ENCODE data around the genes KDM5A and ERC1.

- RAMPAGE, long total RNA, result no peak
- RRBS, result no CpG with 5 or more reads among the region's 12 CpGs
These were observed 39.9 kb upstream of the IQSEC3 start for GRCh38 chr12:26643-27185.

DNA sequence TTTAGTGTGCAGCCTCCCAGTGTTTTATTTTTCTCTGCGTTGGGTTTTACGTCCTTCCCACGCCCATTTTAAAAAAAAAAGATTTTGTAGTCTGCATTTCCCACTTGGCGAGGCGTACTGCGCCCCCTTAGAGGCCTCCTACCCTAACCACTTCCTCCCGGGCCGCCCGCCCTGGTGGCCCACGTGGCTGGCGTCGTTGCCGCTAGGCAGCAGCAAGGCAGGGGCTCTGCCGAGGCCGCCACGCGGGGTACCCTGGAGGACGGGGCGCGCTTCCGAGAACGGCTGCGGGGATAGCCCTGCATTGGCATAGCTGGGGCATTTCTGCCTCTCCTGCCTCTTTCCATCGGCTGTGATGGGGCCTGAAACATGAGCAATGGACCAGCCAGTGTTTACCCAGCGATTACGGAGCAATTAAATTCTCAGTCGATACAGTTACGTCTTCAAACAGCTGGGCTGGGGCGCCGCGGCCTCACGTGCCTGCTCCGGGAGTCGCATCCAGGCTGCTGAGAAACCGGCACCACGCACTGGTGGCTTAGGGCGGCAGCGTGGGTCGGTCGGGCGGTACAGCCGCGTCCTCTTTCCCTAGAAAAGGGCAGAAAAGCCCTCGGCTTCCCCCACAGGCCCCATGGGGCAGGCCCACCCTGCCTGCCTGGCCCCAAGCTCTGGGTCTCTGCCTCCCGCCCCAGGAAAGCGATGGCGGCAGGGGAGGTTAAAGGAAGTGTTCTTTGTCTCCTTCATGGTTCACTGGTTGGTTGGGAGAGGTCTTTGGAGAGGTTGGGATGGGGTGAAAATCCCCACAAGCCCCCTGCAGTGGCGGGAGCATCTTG, 38.1 kb downstream of the IQSEC3 start:
- RAMPAGE, long total RNA, result no peak
- RRBS, result no CpG with 5 or more reads among the region's 48 CpGs

DNA sequence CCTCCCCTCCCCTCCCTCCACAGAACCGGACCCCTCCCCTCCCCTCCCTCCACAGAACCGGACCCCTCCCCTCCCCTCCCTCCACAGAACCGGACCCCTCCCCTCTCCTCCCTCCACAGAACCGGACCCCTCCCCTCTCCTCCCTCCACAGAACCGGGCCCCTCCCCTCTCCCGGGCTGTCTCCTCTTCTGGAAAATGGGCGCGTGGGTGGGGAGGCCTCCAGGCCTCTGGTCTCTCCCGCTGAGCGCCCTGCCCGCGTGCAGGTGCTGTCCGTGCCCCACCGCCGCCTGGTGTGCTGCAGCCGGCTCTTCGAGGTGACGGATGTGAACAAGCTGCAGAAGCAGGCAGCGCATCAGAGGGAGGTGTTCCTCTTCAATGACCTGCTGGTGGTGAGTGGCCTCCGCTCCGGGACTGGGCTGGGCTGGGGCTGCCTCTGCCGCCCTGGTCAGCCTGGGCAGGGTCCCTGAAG, 50.7 kb downstream of the SLC6A12 start:
- RAMPAGE, long total RNA, result no peak
- RRBS, result 94% methylated on average over 5 of the region's 22 CpGs

DNA sequence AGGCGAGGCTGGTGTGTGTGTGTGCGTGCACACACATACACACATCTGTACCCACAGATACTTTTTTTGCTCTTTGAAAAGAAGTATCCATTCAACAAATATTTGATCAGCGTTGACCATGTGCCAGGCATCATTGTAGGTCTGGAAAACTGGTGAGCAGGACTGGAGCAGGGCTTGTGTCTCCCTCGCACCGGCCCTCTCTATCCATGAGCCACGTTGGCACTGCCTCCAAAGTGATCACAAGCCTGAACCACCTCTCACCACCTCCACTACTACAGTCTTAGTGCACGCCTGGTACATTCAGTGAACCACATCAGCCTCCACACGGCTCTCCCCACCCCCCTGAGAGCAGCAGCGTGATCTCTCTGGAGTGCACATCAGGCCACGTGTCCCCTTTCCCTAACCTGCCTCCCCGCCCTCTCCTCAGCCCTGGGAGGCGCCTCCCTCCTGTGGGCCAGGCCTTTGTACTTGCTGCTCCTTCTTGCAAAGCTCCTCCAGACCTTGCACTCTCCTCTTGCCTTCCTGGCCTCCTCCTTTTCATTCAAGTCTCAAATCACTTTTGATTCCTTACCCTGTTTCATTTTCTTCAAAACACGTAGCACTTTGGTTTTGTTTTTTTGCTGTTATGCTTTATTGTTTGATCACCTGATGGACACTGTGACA, 49.8 kb downstream of the SLC6A12 start:
- RAMPAGE, long total RNA, result no peak
- RRBS, result no CpG with 5 or more reads among the region's 13 CpGs

GRCh38 chr12:179270-180203, 34.4 kb downstream of the SLC6A12 start:
- RAMPAGE, long total RNA, result no peak
- RRBS, result 88% methylated on average over 3 of the region's 14 CpGs

GRCh38 chr12:389151-389869, at the start of gene KDM5A:
KDM5A (minus strand) TSS chr12:389320.
- RAMPAGE, long total RNA, result no peak
- RRBS, result 3% methylated on average over 4 of the region's 50 CpGs

GRCh38 chr12:464602-465437, 5.1 kb downstream of the B4GALNT3 start:
- RAMPAGE, long total RNA, result no peak
- RRBS, result no CpG with 5 or more reads among the region's 17 CpGs

- RAMPAGE, long total RNA, result no peak
- RRBS, result no CpG with 5 or more reads among the region's 11 CpGs
These were observed 6.3 kb downstream of the B4GALNT3 start for GRCh38 chr12:465955-466595.

DNA sequence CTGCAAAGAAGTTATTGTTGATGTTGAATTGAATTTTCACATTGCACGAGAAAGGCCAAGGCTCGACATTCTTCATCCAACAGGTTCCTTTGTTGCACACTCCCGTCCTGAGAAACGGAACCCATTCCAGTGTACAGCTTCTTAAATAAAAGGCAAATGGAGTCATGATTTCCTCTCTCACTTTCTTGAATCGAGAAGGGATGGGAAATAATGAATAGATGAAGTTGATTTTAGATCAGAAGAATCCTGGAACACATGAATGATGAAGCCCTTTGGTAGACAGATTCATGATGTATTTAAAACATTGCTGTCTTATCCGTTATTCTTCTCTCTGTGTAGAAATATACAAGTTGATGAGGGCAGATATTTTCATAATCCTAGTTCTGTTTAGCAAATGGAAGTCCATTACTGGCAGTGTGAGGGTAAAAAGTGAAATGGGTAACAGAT, 17.7 kb downstream of the B4GALNT3 start:
- RAMPAGE, long total RNA, result no peak
- RRBS, result no CpG with 5 or more reads among the region's 6 CpGs

- RAMPAGE, long total RNA, result no peak
- RRBS, result no CpG with 5 or more reads among the region's 14 CpGs
These were observed 21.5 kb downstream of the B4GALNT3 start for GRCh38 chr12:480827-481990.

GRCh38 chr12:507223-507805, 47.6 kb downstream of the B4GALNT3 start:
- RAMPAGE, long total RNA, result no peak
- RRBS, result no CpG with 5 or more reads among the region's 10 CpGs

DNA sequence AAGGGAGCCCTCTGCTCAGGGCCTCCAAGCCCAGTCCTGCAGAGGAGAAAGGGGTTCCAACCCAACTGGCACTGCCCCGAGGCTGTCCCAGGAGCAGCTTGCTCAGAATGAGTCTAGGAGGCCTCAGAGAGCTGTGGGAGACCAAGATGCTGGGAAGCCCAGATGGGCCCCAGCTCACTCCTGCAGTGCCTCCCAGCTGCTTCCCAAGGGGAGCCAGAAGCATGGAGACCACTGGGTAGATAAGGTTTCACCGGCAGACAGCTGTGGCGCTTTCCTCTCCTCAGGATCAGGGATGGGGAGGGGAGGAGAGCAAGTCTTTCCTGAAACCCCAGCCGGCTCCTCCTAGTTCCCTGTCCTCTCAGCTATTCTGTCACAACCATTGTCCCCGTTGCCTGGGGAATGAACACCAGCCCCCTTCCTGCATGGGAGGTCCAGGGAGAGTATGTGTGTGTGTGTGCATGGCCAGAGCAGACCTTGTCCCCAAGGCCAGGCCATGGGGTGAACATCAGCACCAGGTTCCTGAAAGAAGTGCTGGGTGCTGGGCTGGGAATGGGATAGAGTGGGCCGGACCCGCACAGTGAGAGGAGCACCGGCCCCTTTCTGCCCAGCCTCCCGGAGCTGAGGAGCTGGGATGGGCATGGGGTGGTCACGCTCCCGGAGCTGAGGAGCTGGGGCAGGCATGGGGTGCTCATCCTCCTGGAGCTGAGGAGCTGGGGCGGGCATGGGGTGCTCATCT, 83.1 kb downstream of the B4GALNT3 start:
- RAMPAGE, long total RNA, result no peak
- RRBS, result 82% methylated on average over 3 of the region's 12 CpGs

DNA sequence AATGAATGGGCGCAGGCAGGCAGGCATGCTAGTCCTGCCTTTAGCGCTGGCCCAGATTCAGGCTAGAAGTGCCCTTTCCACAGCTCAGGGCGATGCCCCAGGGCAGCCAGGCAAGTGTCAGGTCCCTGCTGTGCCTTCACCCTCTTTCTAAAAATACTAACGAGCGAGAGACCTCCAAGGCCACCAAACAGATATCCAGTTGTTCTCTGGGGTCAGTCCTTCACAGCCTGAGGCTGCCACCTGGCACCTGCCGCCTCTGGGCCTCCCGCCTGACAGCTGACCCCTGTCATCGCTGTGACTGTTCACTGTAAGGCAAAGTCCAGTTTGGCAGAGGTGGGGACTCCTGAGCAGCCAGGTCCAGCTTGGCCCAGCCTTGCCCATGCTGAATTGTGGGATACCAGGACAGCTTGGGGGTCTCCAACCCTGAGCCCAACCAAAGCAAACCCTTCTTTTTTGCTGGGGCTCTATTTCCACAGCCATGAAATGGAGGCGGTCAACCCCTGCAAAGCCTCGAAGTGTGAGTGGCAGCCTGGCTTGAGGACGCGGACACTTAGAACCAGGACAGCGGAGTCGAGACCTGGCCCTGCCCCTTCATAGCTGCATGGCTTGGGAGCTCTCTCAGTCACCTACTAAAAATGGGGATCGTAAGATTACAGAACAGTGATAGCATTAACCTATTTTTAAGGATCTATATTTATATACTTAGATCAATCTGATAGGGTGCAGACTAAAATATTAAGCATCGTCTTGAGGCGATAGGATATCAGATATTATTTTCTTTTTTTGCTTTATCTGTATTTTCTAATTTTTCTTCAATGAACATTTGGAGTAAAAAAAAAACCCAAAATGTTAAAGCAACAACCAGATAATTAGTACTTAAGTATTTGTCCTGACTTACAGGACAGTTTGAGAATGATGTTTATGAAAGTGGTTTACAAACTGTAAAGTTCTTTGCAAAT, 79.7 kb downstream of the NINJ2 start:
- RAMPAGE, long total RNA, result no peak
- RRBS, result no CpG with 5 or more reads among the region's 17 CpGs

DNA sequence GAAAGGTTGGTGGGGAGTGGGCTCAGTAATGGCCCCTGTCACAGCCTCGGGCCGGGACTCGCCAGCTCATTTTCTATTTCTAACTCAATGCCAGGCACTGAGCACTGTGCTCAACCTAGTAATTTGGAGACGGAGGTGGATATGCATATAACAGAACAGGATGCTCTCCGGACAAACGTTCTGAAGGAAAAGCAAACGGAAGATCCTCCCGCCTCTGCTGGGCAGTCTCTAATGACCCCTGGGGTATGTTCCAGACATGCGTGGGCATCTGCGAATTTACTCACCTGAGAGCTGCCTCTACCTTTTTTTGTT, 32.2 kb downstream of the NINJ2 start:
- RAMPAGE, long total RNA, result no peak
- RRBS, result 53% methylated on average over 3 of the region's 10 CpGs

DNA sequence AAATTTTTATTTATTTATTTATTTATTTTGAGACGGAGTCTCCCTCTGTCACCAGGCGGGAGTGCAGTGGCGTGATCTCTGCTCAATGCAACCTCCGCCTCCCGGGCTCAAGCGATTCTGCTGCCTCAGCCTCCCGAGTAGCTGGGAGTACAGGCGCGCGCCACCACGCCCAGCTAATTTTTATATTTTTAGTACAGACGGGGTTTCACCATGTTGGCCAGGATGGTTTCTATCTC, 32.0 kb downstream of the NINJ2 start:
- RAMPAGE, long total RNA, result no peak
- RRBS, result no CpG with 5 or more reads among the region's 12 CpGs

- RAMPAGE, long total RNA, result no peak
- RRBS, result 14% methylated on average over 1 of the region's 10 CpGs
These were observed 31.0 kb downstream of the NINJ2 start for GRCh38 chr12:631871-632929.

GRCh38 chr12:752217-752513, 214 bp upstream of the WNK1 start:
- RAMPAGE, long total RNA, result no peak
- RRBS, result no CpG with 5 or more reads among the region's 20 CpGs

DNA sequence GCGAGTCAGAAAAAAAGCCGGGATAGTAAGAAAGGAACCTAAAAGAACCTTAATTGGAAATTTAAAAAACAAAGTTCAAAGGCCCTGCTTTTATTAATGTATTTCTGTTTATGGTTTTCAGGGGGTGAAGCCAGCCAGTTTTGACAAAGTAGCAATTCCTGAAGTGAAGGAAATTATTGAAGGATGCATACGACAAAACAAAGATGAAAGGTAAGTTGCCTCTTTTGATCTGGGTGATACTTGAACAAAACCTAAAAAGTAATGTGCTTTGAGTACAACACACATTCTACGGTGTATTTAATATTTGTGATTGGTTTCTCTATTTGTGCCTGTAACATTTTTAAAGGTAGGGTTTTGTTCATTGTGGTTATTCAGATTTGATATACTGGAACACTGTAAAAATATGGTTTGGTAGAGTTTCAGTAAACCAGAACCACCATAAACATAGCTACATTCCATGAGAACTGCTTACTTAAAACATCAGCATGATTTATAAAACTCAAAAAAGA, 92.4 kb downstream of the RAD52 start:
- RAMPAGE, long total RNA, result no peak
- RRBS, result no CpG with 5 or more reads among the region's 4 CpGs

DNA sequence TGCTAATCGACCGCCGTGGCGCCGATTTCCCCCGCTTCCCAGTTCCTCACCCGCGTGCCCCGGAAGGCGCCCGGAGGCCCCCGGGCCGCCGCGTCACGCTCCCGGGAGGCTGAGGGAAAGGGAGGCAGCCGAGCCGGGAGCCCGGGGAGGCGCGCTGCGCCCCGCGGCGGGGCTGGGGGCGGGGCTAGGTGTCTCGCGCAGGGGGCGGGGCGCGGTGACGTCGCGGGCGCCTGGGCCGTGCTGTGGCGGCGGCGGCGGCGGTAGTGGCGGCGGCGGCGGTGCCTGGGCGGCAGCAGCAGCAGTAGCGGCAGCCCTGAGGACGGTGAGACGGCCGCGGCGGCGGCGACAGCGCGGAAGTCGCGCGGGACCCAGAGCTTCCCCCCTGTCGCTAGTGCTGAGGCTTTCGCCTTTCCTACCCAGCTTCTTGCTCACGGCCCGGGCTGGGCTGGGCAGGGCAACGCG, at the start of gene ERC1:
Gene ERC1, plus strand, starts transcription at position 223 of the 462 bp plus-strand sequence.
- RAMPAGE, long total RNA, result no peak
- RRBS, result no CpG with 5 or more reads among the region's 66 CpGs

DNA sequence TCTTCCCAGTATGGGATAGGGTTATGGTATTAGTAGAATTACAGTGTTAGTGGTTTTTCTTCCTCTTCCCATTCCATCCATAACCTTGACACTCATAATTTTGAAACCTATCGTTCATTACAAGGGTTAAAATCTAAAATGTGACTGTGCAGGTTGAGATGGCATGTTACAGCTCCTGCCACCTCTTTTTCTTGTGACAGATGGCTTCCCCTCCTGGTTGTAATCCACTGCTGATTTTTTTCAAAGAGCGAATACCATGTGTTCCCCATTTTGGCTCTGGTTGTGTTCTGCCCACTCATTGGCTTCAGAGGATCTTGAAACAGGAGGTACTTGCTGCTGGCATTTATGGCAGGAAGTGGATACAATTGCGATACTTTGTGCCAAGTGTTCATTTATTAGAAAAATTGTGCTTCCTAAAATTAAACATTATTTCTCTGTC, 57.2 kb downstream of the ERC1 start:
- RAMPAGE, long total RNA, result no peak
- RRBS, result no CpG with 5 or more reads among the region's 3 CpGs

Data from hepatocyte (in vitro differentiated cells and primary cell).